Measurements from ENCODE around the genes ZSWIM6, KIF2A and SREK1IP1.

DNA sequence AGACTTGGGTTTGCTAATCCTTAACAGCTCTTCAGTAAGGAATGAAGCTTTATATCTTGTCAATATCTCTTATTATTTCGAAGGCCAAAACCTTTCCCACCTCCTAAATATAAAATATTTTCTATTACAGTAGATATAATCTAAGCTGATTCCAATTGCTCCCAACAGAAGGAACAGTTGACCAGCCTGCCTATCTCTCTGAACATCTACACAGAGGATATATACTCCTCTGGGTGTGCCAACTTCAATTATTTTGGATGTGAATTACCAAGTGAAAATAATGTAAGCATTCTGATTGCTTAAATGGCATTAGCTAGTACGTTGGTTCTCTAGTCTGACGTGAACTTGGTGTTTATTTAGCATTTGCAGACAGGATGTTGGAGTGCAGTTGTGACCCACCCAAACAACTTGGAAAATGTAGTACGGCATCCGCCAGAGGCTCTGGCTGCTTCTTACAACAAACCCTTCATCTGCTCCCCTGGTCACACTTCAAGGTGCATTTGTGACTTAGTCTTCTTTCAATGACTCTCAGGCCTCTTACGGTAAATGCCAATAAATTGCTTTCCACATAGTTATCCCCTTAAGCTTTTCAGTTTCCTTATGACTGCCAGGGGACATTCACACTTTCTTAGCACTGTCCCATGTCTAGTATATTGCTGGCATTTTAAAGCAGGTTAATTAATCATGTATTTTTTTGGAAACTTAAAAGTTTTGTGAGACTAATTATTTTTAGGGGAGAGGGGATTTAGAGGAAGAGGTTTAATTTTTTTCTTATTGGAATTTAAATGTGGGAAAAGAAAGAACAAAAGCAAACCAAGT, 616.6 kb downstream of the PDE4D start:
- PRO-cap: no peak

DNA sequence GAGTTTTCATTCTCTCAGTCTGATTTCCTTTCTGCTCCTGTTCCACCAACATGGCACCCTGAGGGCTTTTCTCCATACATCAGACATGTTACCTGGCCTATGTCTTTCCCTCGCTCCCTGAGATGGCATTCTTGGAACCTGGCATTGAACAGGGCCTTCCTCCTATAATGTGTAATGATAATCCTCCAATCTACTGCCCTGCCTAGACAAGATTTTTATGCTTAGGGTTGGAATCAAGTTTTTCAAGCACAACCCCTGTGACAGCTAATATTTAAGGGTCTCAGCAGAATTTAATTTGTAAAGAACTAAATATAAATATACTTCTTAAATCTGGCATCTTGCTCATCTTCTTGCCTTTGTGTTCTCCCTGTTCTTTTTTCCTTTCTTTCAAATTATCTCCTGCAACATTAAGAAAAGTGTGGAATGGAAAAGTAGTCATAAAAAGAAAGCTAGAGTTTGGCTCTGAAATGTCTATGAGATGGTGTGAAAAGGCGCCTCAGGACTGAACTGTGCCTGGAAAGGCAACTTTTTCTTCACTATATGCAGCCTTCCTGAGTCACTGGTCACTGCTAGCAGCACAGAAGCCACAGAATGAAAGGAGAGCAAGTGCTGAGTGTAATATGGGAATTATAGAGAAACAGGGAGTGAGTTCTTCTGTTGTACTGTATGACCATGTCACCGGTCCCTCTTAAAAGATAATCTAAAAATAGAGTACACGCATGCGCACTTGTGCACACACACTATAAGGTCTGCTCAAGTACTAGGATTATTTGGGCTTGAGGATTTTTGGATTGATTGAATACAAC, 572.2 kb downstream of the PDE4D start:
- PRO-cap: no peak

- PRO-cap: no peak
Measured at GRCh38 chr5:59331199-59331687, 562.3 kb downstream of the PDE4D start.

DNA sequence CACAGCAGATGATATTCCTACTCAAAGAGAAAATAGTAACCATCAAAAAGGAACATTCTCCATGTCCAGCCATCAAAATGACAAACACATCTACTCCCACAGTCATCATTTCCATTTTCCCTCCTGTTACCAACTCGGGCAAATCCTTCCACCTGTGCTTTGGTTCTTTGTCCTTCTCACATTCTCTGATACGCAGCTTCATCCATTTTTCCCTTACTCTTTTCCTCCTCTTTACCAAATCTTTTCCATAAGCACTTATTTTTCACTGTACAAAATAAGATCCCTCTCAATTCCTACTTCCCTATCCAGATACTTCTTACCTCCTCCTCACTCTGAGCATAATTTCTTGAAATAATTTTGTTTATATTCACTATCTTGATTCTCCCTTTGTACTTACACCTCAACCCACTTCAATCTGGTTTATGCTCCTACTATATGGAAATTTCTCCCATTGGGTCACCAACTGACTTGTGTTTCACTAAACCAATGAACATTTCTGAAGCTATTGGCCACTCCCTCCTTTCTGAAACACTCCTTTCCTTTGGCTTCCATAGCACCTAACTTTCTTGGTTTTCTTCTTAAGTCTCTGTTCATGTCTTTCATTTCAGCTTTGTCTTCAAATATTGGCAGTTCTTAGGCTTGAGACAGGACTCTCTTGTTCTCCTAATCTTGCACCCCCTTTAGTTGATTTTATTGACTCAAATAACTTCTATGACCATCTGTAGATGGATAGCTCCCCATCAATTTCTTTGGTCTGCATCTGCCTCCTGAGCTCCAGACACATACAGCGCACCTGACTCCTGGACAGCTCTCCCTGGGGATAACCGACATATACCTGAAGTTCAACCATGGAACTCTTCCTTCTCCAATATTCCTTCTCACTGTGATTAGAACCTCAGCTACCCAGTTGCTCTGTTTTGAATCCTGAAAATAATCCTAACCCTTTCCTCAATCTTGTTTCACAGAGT, 442.6 kb downstream of the PDE4D start:
- PRO-cap: no peak

DNA sequence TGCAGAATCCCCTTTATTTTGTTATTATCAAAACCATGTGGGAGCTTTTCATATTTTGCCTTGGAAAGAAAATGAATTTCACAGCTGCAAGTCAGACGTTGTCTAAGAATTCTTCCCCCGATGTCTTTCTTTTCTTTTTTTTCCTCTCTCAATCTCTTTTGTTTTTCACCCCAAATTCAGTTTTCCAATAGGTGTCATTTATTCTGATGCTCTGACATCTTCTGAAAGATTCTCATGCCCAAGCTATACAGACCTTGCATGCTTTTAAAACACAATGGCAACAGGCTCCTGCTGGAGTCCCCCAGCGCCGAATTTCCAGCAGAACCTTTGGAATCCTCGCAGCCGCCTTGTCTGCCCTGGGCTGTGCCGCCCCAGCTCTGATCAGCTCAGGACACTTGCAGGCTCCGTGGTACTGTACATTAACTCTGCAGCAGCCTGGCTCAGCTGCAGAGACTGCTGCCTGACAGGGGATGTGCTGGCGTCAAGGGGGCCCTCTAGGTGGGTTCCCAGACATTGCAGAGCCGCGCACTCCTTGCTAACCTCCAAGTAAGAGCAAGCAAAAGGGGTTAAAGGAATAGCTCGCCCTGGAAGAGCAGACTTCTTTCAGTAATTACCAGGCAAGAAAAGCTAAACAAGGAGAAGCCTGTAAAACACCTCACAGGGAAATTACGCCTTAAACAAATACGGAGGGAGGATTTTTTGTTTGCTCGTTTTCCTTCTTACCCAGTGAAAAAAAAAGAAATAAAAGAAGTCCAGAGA, 306.1 kb downstream of the PDE4D start:
- PRO-cap: no peak

DNA sequence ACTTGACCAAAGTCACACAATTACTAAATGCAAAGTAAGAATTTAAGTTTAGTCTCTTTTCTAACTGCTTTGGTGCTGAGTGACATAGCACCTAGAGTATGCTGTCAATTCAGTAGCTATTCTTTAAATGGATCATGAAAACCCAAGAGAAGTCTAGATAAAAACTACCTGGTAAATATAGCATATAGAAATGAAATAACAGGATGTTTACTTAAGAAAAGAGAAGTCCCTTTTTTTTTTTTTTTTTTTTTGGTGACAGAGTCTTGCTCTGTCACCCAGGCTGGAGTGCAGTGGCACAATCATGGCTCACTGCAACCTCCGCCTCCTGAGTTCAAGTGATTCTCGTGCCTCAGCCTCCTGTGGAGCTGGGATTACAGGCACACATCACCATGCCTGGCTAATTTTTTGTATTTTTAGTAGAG, 129.1 kb downstream of the PDE4D start:
- PRO-cap: unidirectional peak, minus-strand start at position 129 of the sequence

DNA sequence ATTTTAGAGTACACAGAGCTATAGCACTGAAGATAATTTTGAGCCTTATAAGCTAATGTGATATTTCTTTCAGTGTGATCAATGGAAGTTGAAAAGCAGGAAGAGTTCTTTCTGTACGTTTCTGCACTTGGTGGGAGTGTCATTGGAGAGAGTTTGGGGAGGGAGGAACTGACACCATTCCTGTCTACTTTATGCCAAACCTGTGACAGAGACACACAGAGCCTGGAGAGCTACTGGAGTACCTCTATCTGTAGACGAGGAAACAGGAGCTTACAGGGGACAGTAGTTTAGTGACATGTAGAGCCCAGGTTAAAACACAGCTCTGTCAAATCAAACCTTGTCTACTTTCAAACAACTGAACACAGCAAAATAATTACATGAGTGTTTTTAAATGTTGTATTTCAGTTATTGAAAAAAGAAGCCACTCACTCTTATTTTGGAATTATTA, 103.6 kb downstream of the PDE4D start:
- PRO-cap: no peak

GRCh38 chr5:60528943-60529456, 171.0 kb downstream of the DEPDC1B start:
- PRO-cap: no peak

DNA sequence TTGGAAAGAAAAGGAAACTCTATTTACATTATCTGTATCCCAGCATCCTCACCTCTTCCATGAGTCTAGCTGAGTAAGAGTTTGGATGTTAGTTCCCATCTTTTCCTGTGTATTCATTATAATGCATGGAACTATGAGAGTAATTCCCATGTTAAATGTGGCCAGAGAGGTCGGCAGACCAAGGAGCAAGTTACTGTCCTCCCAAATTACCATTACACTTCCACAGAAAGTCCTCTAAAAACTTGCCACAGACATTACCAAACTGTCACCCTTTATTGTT, 912 bp downstream of the DEPDC1B start:
- PRO-cap: no peak

GRCh38 chr5:61245488-61245796, 83.2 kb upstream of the SMIM15 start:
- PRO-cap: no peak

GRCh38 chr5:61332141-61333164, at the start of gene ZSWIM6:
Gene ZSWIM6, plus strand, starts transcription at chr5:61332258.
- PRO-cap: bidirectional peak, plus-strand start at chr5:61332258, minus-strand start at chr5:61332013; unidirectional peak, plus-strand start at chr5:61332495; bidirectional peak, plus-strand start at chr5:61333039, minus-strand start at chr5:61332918

- PRO-cap: unidirectional peak, minus-strand start at chr5:61334804
Measured at GRCh38 chr5:61334629-61335581, 2.8 kb downstream of the ZSWIM6 start.

DNA sequence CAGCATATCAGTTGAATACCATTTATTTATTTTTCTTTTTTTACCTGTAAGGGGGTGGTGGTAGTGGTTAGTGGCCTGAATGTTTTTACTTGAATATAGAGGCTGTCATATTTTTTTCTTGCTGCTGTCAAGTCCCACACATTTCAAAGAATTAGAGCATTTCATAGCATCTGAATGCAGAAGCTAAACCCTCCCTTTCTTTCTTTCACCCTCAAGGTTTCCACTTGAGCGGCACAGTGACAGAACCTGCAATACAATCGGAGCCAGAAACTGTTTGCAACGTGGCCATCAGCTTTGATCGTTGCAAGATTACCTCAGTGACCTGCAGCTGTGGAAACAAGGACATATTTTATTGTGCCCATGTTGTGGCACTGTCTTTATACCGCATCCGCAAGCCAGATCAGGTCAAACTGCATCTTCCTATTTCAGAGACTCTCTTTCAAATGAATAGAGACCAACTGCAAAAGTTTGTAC, 140.4 kb downstream of the ZSWIM6 start:
- PRO-cap: no peak

- PRO-cap: no peak
Measured at GRCh38 chr5:61544610-61545398, 212.7 kb downstream of the ZSWIM6 start.

- PRO-cap: no peak
Measured at GRCh38 chr5:62287162-62287766, 18.7 kb upstream of the KIF2A start.

DNA sequence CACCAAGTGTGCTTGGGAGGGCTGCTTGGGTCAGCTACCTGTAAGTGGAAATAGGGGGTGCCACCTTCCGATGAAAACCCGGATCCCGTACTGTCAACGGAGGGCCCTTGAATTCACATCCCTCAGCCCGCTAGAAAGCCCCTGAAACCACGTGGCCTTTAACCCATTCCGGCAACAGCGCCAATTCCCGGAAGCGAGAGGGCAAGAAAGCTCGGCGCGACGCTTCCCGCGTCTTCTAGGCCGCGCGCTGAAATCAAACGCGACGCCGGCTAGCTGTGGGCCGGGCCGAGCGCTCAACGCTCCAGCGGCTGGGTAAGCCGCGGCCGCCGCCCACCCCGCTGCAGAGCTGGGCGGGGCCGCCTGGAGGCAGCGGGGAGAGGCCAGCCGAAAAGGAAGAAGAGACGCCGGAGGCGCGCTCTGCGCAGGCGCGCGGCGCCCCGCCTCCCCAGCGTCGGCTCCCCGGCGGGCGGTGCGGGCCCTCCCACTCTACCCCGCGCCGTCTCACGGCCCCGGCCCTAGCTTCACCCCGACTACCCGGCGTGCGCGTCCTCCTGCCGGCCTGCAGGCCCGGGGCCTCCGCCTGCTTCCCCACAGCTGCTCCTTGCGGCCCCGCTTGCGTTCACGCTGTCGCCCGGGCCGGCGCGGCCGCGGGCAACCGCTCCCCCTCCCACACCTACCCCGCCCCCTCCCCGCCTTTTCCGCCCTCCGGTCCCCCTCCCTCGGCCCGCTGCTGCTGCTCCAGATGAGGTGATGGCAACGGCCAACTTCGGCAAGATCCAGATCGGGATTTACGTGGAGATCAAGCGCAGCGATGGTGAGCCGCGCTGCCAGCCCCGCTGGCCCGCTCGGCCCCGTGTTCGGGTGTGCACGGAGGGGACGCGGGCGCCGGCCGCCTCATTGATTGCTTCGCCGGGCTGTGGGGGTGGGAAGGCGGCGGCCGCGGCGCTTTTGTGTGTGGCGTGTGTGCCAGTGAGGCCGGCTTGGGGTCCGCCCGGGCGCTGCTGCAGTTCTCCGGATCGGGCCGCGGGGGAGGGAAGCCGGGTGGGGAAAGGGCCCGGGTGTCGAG, at the start of gene KIF2A:
KIF2A (plus strand) TSS at position 484 of the 1,066 bp plus-strand sequence.
- PRO-cap: bidirectional peak, plus-strand start at position 529 of the sequence, minus-strand start at position 249 of the sequence

DNA sequence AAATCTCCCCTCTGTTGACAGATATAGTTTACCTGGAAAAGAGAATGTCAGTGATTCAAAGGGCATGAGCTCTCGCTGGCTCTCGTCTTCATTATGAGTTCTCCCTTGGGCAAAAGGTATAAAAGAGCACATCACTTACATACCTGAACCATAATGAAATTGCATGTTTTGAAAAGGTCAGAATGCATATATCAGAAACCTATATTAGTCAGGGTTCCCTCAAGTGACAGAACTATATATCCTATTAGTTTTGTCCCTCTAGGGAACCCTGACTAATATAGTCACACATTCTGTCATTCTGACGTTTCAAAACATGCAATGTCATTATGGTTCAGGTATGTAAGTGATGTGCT, 576.5 kb downstream of the LRRC70 start:
- PRO-cap: no peak

GRCh38 chr5:63242958-63243576, 664.4 kb downstream of the LRRC70 start:
- PRO-cap: no peak

DNA sequence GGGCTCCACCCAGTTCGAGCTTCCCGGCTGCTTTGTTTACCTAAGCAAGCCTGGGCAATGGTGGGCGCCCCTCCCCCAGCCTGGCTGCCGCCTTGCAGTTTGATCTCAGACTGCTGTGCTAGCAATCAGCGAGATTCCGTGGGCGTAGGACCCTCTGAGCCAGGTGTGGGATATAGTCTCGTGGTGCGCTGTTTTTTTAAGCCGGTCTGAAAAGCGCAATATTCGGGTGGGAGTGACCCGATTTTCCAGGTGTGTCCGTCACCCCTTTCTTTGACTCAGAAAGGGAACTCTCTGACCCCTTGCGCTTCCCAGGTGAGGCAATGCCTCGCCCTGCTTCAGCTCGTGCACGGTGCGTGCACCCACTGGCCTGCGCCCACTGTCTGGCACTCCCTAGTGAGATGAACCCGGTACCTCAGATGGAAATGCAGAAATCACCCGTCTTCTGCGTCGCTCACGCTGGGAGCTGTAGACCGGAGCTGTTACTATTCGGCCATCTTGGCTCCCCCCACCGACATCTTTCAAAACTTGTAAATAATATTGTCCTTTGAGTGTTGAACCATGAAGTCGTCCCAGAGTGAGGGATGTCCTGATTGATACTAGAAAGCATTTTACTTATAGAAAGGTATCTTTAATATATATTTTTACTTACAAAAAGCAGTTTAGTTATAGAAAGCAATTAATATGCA, 24.4 kb downstream of the SHISAL2B start:
- PRO-cap: no peak

DNA sequence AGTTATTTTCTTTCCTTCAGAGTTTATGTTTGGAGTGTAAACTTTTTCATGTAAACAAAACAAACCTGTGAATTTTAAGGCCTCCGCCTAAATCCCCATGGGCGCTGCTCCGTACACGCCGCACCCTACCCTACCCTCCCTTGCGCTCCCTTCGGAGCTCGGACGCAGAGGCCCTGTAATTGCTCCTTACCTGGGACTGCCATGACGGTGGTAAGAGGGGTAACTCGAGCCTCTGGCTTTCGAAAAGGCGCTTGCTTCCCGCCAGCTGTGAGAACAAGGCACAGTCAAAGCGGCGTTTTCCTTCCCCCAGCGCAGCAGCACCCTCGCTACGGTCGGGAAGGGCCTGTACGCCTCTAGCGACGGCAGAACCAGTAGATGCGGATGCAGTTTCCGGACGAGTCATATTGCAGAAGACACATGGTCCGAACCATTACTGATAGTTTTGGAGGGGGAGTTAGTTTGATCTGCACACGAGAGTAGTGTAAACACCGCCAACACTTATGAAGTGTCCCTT, at the start of gene SREK1IP1:
SREK1IP1 (minus strand) TSS at position 377 of the 514 bp plus-strand sequence.
- PRO-cap: bidirectional peak, plus-strand start outside the sequence, minus-strand start at position 377 of the sequence

Measured in colic lymph node (tissue), 1 donor.